AG09309 (cell line): ENCODE measurements around a stretch of chr11.

GRCh38 chr11:128700135-128701022, 6.5 kb downstream of the FLI1 start:
- RRBS = no CpG with 5 or more reads among the region's 4 CpGs

GRCh38 chr11:128757800-128758575, 64.1 kb downstream of the FLI1 start:
- RRBS = no CpG with 5 or more reads among the region's 13 CpGs

DNA sequence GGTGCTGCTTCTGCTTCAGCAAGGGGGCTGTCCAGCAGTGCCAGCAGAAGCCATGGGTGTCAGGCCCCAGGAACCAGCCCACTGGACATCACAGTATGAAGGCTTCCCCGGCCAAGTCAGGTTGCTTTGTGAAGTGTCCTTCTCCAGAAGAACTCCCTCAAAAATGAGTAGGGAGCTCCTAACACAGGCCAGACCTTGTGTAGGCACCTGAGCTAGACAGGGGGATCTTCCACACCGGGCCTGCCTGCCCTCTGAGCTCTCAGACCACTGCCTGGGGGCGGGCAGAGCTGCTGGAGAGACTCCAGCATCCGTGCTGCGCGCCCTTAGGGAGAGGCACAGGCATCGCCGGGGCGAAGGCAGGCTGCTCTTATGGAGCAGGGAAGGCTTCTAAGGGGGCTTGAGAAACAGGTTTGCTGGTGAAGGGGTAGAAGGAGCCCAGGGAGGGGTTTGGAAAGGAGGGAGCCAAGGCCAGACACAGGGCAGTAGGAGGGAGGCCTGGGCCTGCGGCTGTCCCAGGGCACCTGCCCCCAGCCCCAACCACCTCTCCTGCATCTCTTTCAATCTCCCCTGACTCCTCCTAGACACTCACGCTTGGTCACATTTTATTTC, 4.4 kb downstream of the KCNJ5 start:
- RRBS = no CpG with 5 or more reads among the region's 11 CpGs

GRCh38 chr11:128903630-128904219, 12.6 kb downstream of the KCNJ5 start:
- RRBS = 41% methylated on average over 3 of the region's 10 CpGs

DNA sequence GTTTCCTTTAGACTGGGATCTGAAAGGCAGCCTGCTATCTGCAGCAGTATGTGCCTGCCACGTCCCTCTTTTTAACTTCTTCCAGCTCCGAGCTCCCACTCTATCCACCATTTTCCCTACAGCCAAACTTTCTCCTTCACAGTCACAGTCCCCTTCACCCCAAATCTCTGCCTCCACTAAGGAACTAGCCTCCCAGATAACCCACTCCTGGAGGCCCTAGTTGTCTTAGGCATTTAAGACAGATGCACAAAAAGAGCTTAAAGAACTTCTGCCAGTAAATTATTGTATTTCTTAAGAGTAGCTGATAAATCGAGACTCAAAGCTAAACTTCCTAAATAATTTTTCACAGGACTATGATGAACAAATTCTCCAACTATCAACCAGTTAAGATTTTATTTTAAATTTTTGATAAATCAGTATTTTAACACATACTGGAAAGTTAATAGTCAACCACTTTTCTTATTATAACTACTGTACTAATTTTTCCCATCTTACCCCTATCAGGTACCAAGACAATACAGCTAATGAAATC, 66.3 kb upstream of the ARHGAP32 start:
- RRBS = no CpG with 5 or more reads among the region's 3 CpGs

DNA sequence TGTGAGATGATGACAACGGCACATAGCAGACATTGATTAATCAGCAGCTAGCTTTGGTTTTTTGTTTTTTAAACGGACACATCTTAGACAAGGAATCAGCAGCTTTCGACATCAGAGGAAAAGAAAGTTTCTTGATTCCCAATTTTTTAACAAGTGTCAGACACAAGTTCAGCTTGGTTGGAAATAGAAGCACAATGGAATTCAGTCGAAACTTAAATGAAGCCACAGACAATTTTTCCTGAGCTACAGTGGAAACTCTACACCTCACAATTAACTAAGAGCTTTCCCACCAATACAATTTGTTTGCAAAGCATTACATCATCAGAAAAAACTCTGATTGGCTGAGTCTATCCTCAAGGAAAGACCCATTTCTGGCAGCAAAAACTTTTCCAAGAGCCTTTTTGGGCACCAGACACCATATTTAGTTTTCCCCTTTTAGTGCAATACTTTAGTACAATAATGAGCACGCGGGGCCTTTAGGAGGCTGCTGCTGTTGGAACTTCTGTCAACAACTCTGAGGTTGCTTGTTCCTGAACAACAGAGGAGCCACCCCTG, 62.1 kb upstream of the BARX2 start:
- RRBS = no CpG with 5 or more reads among the region's 6 CpGs

DNA sequence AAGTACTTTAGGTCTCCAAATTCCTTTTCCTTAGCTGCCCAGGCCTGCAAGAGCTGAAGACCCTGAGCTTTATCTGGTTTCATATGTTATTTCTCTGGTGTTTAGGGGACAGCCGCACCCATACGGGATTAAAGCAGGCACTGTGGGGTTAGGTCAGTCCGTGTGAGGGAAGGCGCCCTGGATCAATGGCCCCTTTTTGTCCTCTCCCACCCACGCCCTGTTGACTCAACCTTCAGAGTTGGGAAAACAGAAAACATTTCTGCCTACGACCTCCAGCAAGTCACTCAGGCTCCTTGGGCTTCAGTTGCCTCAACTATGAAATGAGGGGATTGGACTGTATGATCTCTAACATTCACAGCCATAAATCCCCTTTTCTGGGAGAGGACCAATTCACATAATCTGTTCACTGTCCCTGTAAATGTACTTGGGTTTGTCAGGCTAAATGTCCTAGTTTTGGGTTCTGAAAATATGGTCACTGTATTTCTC, 55.1 kb upstream of the BARX2 start:
- RRBS = no CpG with 5 or more reads among the region's 6 CpGs

DNA sequence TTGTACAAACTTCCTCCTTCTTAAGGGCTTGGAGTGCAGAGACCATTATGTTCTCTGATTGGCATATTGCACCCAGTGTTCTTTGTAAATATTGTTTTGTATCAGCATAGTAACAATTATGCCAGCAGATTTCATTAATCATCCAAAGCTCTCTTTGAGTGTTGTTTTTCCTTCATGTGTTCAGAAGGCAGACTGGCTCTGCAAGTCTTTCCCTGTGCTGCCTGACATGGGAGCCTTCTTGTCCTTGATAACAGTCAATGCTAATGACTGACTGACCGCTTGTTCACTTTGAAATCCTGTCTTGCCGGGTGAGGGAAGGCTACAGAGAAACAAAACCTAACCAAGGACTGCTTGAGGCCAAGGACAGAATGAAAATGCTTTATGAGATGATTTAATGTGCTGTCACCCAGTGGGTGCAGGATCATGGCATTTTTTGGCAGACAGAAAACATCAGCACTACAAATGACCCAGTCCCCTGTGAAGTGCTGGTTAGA, 6.6 kb upstream of the BARX2 start:
- RRBS = no CpG with 5 or more reads among the region's 2 CpGs

DNA sequence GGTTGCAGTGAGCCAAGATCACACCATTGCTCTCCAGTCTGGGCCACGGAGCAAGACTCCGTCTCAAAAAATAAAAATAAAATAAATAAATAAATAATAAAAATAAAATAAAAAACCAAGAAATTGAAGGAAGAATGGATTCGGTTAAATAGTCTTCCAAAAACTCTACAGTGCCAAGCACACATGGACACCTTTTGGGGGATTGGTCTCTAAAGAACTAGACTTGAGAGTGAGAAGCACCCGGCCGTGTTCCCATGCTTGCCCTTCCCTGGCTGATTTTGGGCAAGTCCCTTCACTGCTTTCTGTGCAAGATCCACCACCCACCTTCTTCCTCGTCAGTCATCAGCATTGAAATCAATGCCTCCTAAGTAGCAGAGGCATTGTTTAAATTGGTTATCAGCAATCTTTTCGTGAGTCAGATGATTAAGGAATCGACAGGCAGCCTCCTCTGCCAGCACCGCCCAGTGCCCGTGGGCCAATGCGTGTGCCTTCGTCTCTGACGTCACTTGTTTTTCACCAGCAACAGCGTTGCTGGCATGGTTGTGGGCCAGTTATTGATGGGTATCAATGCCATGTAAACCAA, 69.4 kb downstream of the BARX2 start:
- RRBS = no CpG with 5 or more reads among the region's 14 CpGs

- RRBS = no CpG with 5 or more reads among the region's 6 CpGs
Observed at GRCh38 chr11:129459225-129459483, 83.5 kb downstream of the BARX2 start.

- RRBS = no CpG with 5 or more reads among the region's 10 CpGs
Observed at GRCh38 chr11:129695618-129695935, 120.1 kb upstream of the TMEM45B start.

GRCh38 chr11:129853746-129854296, 38.2 kb downstream of the TMEM45B start:
- RRBS = no CpG with 5 or more reads among the region's 10 CpGs

DNA sequence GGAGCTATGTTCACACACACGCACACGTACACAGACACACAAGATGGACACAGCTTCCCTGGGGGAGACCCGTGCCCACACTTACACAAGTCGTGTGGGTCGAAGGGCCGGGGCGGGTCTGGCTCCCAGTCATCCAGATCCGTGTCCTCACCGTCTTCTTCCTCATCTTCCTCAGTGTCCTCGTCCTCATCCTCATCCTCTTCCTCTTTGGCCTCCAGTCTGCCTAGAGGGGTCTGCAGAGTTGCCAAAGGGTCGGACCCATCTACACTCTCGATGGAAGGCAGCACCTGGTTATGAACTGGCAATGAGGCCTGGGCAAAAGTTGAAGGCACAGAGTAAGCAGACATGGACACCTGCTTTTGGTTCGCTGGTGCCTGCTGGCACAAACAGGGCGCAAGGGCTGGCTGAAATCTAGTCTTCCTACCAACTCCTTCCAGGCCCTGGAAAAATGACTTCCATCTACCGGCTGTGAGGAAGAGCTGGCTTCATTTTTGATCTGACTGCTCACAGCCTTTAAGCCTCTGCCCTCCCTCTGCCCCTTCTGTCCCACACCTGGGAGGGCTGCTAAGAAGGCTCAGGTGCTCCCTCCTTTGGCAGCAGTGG, 51.8 kb upstream of the NFRKB start:
- RRBS = no CpG with 5 or more reads among the region's 15 CpGs

- RRBS = no CpG with 5 or more reads among the region's 3 CpGs
Observed at GRCh38 chr11:130050302-130050745, 19.4 kb upstream of the APLP2 start.

- RRBS = no CpG with 5 or more reads among the region's 6 CpGs
Observed at GRCh38 chr11:130061938-130062359, 7.7 kb upstream of the APLP2 start.

DNA sequence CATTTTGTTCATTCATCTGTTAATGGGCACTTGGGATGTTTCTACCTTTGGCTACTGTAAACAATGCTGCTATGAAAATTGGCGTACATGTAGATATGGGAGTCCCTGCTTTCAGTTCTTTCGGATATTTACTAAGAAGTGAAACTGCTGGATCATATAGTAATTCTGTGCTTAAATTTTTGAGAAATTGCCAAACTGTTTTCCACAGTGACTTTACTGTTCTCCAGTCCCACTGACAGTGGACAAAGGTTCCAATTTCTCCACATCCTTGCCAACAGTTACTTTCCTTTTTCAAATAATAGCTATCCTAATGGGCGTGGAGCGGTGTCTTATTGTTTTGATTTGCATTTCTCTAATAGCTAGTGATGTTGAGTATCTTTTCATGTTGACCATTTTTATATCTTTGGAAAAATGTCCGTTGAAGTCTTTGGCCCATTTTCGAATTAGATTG, 16.3 kb downstream of the APLP2 start:
- RRBS = no CpG with 5 or more reads among the region's 6 CpGs

GRCh38 chr11:130110396-130110847, 40.7 kb downstream of the APLP2 start:
- RRBS = no CpG with 5 or more reads among the region's 5 CpGs

DNA sequence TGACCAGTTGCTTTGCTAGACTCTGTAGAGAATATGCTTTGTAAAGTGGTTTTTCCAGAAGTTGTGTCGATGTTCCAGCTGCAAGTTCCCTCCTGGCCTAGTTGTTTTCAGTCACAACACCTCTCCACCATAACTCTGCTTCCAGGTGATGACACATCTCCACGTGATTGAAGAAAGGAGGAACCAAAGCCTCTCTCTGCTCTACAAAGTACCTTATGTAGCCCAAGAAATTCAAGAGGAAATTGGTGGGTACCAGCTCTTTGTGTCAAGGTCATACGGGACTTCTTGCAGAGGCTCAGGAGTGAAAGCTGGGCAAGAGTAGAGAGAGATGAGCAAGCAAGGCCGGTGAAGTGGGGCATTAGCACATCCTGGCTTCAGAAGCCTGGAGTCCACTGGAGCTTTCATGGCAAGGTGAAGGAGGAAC, 26.1 kb upstream of the ST14 start:
- RRBS = no CpG with 5 or more reads among the region's 4 CpGs

DNA sequence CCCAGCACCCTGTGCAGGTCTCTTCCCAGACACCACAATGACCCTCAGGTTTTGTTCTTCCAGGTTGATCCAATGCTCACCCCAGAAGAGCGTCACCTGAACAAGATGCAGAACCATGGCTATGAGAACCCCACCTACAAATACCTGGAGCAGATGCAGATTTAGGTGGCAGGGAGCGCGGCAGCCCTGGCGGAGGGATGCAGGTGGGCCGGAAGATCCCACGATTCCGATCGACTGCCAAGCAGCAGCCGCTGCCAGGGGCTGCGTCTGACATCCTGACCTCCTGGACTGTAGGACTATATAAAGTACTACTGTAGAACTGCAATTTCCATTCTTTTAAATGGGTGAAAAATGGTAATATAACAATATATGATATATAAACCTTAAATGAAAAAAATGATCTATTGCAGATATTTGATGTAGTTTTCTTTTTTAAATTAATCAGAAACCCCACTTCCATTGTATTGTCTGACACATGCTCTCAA, 16.3 kb upstream of the ST14 start:
- RRBS = no CpG with 5 or more reads among the region's 10 CpGs

- RRBS = no CpG with 5 or more reads among the region's 25 CpGs
Observed at GRCh38 chr11:130144013-130145232, 15.2 kb upstream of the ST14 start.